ENCODE measurements around a stretch of chr16.

DNA sequence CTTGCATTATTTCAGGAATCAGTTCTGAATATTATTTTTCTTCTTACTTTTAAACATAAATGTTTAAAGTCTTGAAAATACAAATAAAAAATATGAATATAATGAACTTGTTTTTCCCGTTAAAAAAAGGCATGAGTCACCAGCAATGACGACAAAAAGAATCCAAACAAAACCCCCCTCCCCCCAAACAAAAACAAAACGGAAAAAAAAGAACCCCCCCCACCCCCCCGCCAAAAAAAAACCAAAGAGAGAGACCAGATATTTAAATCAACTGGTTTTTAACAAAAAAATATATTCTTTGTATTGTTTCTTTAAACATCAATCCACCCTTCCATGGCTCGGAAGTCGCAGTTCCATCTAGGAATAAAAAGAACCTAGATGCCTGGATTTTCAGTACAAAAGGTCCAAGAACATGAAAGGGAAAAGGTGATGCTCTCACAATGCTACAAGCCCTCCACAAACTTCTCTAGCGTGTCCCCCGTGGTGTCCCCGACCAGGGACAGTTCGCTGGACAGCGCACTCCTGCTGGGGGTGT is 10.0 kb upstream of the TRAP1 start:
- RAMPAGE, long total RNA = no peak
- RRBS = no CpG with 5 or more reads among the region's 11 CpGs
PRO-cap:
- standard = no peak
- CoPRO, capped RNA only, 2 experiments = no peak in any of the 2 experiments
- CoPRO, capped and uncapped RNA, 2 experiments = no peak in any of the 2 experiments
- CoPRO, uncapped RNA only, 2 experiments = no peak in any of the 2 experiments
CAGE:
- cytosol, long polyA plus RNA = no peak
- long polyA plus RNA = no peak
- nucleolus, long total RNA = no peak
- nucleus, long polyA plus RNA = no peak

GRCh38 chr16:3798069-3798308 is 80.7 kb upstream of the TRAP1 start:
- RAMPAGE, long total RNA = no peak
- RRBS = no CpG with 5 or more reads among the region's 6 CpGs
PRO-cap:
- standard = no peak
- CoPRO, capped RNA only, 2 experiments = no peak in any of the 2 experiments
- CoPRO, capped and uncapped RNA, 2 experiments = no peak in any of the 2 experiments
- CoPRO, uncapped RNA only, 2 experiments = no peak in any of the 2 experiments
CAGE:
- cytosol, long polyA plus RNA = no peak
- long polyA plus RNA = no peak
- nucleolus, long total RNA = no peak
- nucleus, long polyA plus RNA = no peak

DNA sequence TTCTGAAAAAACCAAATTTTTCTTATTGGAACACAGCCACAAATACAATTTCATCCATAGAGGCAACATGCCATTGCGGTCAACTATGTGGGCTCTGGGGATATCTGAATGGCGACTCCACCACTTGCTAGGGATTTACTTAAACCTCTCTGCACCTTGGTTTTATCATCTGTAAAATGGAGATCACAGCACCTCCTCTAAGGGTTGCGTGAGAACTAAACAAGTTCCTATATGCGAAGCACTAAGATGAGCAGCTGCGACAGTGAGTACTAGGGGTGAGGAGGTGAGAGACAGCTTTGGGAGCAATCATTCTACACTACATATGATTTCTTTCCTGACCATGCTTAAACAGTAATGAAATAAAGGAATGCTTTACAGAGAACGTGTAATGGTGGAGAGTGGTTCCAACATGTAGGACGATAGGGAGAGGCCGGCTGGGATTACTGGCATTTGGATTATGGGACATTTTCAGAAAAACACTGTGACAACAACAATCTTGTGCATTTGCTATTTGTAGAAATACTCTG is 61.3 kb downstream of the CREBBP start:
- RAMPAGE, long total RNA = no peak
- RRBS = no CpG with 5 or more reads among the region's 8 CpGs
PRO-cap:
- standard = no peak
- CoPRO, capped RNA only, 2 experiments = no peak in any of the 2 experiments
- CoPRO, capped and uncapped RNA, 2 experiments = no peak in any of the 2 experiments
- CoPRO, uncapped RNA only, 2 experiments = no peak in any of the 2 experiments
CAGE:
- cytosol, long polyA plus RNA = no peak
- long polyA plus RNA = no peak
- nucleolus, long total RNA = no peak
- nucleus, long polyA plus RNA = no peak

- RAMPAGE, long total RNA = no peak
- RRBS = no CpG with 5 or more reads among the region's 5 CpGs
PRO-cap:
- standard = no peak
- CoPRO, capped RNA only, 2 experiments = no peak in any of the 2 experiments
- CoPRO, capped and uncapped RNA, 2 experiments = no peak in any of the 2 experiments
- CoPRO, uncapped RNA only, 2 experiments = no peak in any of the 2 experiments
CAGE:
- cytosol, long polyA plus RNA = no peak
- long polyA plus RNA = no peak
- nucleolus, long total RNA = no peak
- nucleus, long polyA plus RNA = no peak
These were observed 35.6 kb upstream of the CREBBP start for GRCh38 chr16:3916122-3916475.

GRCh38 chr16:3922174-3922795 is 41.8 kb upstream of the CREBBP start:
- RAMPAGE, long total RNA = no peak
- RRBS = no CpG with 5 or more reads among the region's 14 CpGs
PRO-cap:
- standard = no peak
- CoPRO, capped RNA only, 2 experiments = no peak in any of the 2 experiments
- CoPRO, capped and uncapped RNA, 2 experiments = no peak in any of the 2 experiments
- CoPRO, uncapped RNA only, 2 experiments = no peak in any of the 2 experiments
CAGE:
- cytosol, long polyA plus RNA = no peak
- long polyA plus RNA = no peak
- nucleolus, long total RNA = no peak
- nucleus, long polyA plus RNA = no peak

DNA sequence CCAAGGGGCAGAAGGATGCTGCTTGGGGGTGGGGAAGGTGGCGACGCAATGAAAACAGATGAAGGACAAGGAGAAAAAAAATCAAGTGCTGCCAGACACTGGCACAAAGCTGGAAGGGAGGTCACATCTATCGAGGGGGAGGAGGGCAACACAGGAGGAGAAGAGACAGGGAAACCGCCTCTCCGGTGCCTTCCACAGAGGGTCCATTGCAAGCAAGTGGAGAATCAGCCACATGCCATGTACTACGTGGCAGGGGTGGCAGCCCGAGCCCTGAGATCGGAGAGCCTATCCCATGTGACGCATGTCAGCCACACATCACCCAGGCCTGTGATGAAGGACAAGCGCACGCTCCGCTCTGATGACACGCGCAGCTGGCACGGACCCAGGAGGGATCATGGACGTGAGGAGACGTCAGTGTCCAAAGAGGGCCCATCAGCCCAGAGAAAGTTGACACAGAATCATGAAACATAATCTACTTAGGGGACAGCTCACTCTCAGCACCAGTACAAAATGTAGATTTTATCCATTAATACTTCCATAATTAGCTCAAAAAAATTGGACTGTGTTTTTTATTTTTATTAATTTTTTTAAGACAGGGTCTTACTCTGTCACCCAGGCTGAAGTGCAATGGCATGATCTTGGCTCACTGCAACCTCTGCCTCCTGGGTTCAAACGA is 30.0 kb downstream of the ADCY9 start:
- RAMPAGE, long total RNA = no peak
- RRBS = no CpG with 5 or more reads among the region's 18 CpGs
PRO-cap:
- standard = no peak
- CoPRO, capped RNA only, 2 experiments = no peak in any of the 2 experiments
- CoPRO, capped and uncapped RNA, 2 experiments = no peak in any of the 2 experiments
- CoPRO, uncapped RNA only, 2 experiments = no peak in any of the 2 experiments
CAGE:
- cytosol, long polyA plus RNA = no peak
- long polyA plus RNA = no peak
- nucleolus, long total RNA = no peak
- nucleus, long polyA plus RNA = no peak

- RAMPAGE, long total RNA = no peak
- RRBS = no CpG with 5 or more reads among the region's 11 CpGs
PRO-cap:
- standard = no peak
- CoPRO, capped RNA only, 2 experiments = no peak in any of the 2 experiments
- CoPRO, capped and uncapped RNA, 2 experiments = no peak in any of the 2 experiments
- CoPRO, uncapped RNA only, 2 experiments = no peak in any of the 2 experiments
CAGE:
- cytosol, long polyA plus RNA = no peak
- long polyA plus RNA = no peak
- nucleolus, long total RNA = no peak
- nucleus, long polyA plus RNA = no peak
These were observed 27.1 kb upstream of the ADCY9 start for GRCh38 chr16:4143346-4143809.

DNA sequence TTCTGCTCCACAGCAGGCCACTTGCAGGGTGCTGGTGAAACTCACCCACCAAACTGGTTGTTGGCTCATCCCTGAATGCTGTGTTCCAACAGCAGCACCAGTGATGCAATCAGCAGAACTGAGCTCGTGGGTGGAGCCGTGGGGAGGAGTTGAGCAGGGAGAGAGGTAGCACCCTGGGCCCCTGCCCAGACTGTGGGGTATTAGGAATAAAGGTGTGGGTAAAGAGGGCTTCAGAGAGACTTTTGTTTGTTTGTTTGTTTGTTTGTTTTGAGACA is 62.8 kb downstream of the SRL start:
- RAMPAGE, long total RNA = no peak
- RRBS = no CpG with 5 or more reads among the region's 2 CpGs
PRO-cap:
- standard = no peak
- CoPRO, capped RNA only, 2 experiments = no peak in any of the 2 experiments
- CoPRO, capped and uncapped RNA, 2 experiments = no peak in any of the 2 experiments
- CoPRO, uncapped RNA only, 2 experiments = no peak in any of the 2 experiments
CAGE:
- cytosol, long polyA plus RNA = no peak
- long polyA plus RNA = no peak
- nucleolus, long total RNA = no peak
- nucleus, long polyA plus RNA = no peak

- RAMPAGE, long total RNA = no peak
- RRBS = no CpG with 5 or more reads among the region's 10 CpGs
PRO-cap:
- standard = no peak
- CoPRO, capped RNA only, 2 experiments = no peak in any of the 2 experiments
- CoPRO, capped and uncapped RNA, 2 experiments = no peak in any of the 2 experiments
- CoPRO, uncapped RNA only, 2 experiments = no peak in any of the 2 experiments
CAGE:
- cytosol, long polyA plus RNA = no peak
- long polyA plus RNA = no peak
- nucleolus, long total RNA = no peak
- nucleus, long polyA plus RNA = no peak
These were observed 25.5 kb downstream of the SRL start for GRCh38 chr16:4216298-4216903.

DNA sequence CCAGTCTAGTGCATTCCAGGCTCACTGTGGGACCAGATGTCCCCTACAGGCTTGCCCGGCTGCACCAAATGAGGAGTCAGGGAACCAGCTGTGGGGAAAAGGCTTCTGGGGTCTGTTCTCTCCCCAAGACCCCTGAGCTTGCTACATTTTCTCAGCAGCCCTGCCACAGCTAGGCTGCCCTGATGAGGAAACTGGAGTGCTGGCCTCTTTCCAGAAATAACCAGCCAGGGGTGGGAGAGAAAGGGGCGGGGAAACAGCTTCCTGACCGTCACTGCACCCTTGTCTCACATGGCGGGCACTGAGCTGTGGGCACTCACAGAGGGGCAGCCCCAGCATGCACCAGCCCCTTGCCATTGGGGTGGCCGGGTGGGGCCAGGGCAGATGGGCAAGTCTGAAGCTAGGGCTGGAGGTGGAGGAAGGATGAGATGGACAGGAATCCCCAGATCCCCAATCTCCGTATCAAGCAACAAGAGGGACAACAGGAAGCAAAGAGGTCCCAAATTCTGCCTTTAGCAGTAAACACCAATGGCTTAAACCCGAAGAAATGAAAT is 2.8 kb downstream of the SRL start:
- RAMPAGE, long total RNA = no peak
- RRBS = no CpG with 5 or more reads among the region's 7 CpGs
PRO-cap:
- standard = no peak
- CoPRO, capped RNA only, 2 experiments = no peak in any of the 2 experiments
- CoPRO, capped and uncapped RNA, 2 experiments = no peak in any of the 2 experiments
- CoPRO, uncapped RNA only, 2 experiments = no peak in any of the 2 experiments
CAGE:
- cytosol, long polyA plus RNA = no peak
- long polyA plus RNA = no peak
- nucleolus, long total RNA = no peak
- nucleus, long polyA plus RNA = no peak

DNA sequence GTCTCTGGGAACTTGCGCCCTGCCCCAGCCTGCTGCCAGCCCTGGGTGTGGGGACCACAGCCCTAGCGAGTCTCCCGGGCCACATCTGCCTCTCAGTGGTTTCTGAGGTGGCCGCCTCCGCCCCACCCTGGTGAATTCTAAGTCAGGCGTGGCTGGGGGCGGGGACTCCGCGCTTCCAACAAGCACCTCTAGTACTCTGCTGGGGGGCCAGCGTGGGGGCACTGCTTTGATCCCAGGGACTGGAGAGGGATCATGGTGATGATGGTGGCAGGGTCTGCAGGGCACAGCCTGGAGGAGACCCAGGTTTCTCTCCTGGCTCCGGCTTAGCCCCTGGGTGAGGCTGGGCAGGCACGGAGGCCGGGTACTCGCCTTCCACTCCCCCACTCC is 3.6 kb downstream of the GLIS2 start:
- RAMPAGE, long total RNA = no peak
- RRBS = 71% methylated on average over 2 of the region's 14 CpGs
PRO-cap:
- standard = no peak
- CoPRO, capped RNA only, 2 experiments = no peak in any of the 2 experiments
- CoPRO, capped and uncapped RNA, 2 experiments = no peak in any of the 2 experiments
- CoPRO, uncapped RNA only, 2 experiments = no peak in any of the 2 experiments
CAGE:
- cytosol, long polyA plus RNA = no peak
- long polyA plus RNA = no peak
- nucleolus, long total RNA = no peak
- nucleus, long polyA plus RNA = no peak

- RAMPAGE, long total RNA = no peak
- RRBS = 82% methylated on average over 1 of the region's 9 CpGs
PRO-cap:
- standard = no peak
- CoPRO, capped RNA only, 2 experiments = no peak in any of the 2 experiments
- CoPRO, capped and uncapped RNA, 2 experiments = no peak in any of the 2 experiments
- CoPRO, uncapped RNA only, 2 experiments = peak in 1 of 2 experiments; most common minus-strand start chr16:4352653 (in 1)
CAGE:
- cytosol, long polyA plus RNA = no peak
- long polyA plus RNA = no peak
- nucleolus, long total RNA = no peak
- nucleus, long polyA plus RNA = no peak
These were observed 1.3 kb upstream of the PAM16 start for GRCh38 chr16:4352151-4353104.

GRCh38 chr16:4369345-4369967 is 2.2 kb upstream of the VASN start:
- RAMPAGE, long total RNA = no peak
- RRBS = no CpG with 5 or more reads among the region's 10 CpGs
PRO-cap:
- standard = no peak
- CoPRO, capped RNA only, 2 experiments = no peak in any of the 2 experiments
- CoPRO, capped and uncapped RNA, 2 experiments = no peak in any of the 2 experiments
- CoPRO, uncapped RNA only, 2 experiments = no peak in any of the 2 experiments
CAGE:
- cytosol, long polyA plus RNA = no peak
- long polyA plus RNA = no peak
- nucleolus, long total RNA = no peak
- nucleus, long polyA plus RNA = no peak

DNA sequence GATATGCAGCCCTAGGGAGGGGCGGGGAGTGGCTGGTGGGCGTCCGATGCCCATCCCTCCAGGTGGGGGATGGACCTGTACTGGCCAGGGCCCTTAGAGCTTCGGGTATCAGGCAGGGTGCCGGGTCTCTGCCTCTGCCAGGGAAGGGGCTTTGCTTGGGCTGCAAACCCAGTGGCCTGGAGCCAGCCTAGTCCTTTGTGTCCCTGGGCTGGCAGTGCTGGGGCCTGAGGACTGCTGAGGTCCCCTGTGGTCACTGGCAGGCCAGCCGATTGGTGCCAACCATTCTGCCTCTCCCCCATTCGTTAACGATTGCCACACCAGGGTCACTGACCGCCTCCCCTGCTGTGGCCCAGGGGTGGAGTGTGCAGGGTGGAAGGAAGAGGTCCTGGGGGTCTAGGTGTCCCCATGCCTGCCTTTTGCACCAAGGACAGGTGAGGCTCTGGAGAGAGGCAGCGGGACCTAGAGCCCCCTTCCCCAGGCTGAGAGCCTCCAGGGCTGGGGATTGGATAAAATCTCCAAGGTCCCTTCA is 881 bp downstream of the VASN start:
- RAMPAGE, long total RNA = no peak
- RRBS = no CpG with 5 or more reads among the region's 10 CpGs
PRO-cap:
- standard = no peak
- CoPRO, capped RNA only, 2 experiments = no peak in any of the 2 experiments
- CoPRO, capped and uncapped RNA, 2 experiments = no peak in any of the 2 experiments
- CoPRO, uncapped RNA only, 2 experiments = no peak in any of the 2 experiments
CAGE:
- cytosol, long polyA plus RNA = no peak
- long polyA plus RNA = no peak
- nucleolus, long total RNA = no peak
- nucleus, long polyA plus RNA = no peak

DNA sequence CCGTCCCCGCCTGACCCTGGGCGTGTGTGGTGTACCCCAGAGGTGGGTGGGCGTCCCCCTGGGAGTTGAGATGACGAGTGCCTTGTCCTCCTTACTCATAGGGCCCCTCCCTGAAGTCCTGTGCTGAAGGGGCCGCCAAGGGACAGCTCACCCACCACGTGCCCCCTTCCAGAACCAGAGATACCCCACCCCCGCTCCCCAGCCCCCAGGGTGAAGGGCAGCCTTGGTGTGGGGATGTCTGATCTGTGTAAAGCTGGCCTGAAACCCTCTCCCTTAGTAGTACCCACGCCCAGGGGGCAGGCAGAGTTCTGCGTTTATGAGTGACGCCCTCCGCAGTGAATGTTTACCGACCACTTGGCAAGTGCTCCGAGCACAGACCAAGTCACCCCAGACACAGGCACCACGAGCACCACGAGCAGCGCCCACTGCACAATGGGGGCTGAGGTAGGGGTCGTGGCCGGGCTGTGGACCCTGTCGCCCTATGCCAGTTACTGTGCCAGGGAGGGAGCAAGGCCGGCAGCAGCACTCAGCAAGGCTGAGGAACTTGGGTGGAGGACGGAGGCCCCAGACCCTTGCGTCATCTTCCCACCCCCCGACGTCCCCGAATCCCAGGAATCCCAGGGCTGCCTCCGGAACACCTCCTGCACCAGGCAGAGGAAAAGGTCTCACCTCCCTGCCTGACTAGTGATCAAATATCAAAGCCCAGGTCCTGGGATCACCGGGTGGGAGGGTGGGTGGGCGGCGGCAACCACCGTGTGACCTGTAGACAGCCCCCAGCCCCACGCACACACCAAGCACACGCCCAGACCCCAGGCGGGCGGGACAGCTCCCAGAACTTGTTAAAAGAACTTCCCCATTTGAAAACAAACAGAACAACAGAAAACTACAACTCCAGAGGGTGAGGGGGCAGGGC is 5.2 kb downstream of the VASN start:
- RAMPAGE, long total RNA = no peak
- RRBS = 86% methylated on average over 5 of the region's 35 CpGs
PRO-cap:
- standard = no peak
- CoPRO, capped RNA only, 2 experiments = no peak in any of the 2 experiments
- CoPRO, capped and uncapped RNA, 2 experiments = no peak in any of the 2 experiments
- CoPRO, uncapped RNA only, 2 experiments = no peak in any of the 2 experiments
CAGE:
- cytosol, long polyA plus RNA = no peak
- long polyA plus RNA = no peak
- nucleolus, long total RNA = no peak
- nucleus, long polyA plus RNA = no peak

DNA sequence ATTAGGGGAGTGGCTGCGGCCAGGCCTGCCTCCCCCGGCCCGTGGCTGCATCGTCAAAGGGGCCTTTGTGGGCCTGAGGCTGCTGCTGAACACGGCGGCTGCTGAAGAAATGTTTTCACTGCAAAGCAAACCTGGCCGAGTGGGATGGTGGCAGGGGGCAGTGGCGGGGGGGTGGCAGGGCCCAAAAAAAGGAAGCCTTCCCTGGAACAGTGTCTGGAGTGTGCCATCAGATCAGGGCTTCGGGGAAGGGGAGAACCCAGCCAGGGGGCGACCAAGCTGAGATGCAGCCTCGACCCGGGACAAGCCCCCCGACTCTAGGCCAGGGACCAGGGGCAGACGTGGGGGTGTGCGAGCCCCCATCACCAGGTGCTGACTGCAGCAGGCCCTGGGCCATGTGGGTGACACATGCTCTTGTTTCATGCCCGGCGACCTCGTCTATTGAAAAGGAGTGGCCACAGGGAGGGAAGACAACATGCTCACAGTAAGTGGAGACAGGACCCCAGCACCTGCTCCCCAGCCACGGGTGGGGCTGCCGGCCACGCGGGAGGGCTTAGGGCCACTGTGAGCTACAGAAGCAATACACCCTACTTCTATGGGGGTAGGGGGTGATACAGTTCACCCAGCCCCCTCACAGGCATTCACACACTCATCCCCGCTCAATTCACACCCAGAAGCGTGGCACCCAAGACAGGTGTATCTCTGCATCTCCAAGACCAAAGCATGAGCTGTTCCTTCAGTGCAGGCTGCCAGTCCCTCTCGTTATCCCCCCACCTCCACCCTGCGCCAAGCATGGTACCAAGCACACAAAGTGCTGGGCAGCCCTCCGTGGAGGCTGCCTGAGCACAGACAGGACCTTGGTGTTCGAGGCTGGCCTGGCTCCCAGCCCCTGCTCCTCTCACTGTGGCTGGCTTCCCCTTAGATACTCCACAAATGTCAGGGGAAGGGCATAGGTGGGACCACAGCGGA is 13.4 kb downstream of the VASN start:
- RAMPAGE, long total RNA = no peak
- RRBS = no CpG with 5 or more reads among the region's 29 CpGs
PRO-cap:
- standard = no peak
- CoPRO, capped RNA only, 2 experiments = no peak in any of the 2 experiments
- CoPRO, capped and uncapped RNA, 2 experiments = no peak in any of the 2 experiments
- CoPRO, uncapped RNA only, 2 experiments = no peak in any of the 2 experiments
CAGE:
- cytosol, long polyA plus RNA = no peak
- long polyA plus RNA = no peak
- nucleolus, long total RNA = no peak
- nucleus, long polyA plus RNA = no peak

DNA sequence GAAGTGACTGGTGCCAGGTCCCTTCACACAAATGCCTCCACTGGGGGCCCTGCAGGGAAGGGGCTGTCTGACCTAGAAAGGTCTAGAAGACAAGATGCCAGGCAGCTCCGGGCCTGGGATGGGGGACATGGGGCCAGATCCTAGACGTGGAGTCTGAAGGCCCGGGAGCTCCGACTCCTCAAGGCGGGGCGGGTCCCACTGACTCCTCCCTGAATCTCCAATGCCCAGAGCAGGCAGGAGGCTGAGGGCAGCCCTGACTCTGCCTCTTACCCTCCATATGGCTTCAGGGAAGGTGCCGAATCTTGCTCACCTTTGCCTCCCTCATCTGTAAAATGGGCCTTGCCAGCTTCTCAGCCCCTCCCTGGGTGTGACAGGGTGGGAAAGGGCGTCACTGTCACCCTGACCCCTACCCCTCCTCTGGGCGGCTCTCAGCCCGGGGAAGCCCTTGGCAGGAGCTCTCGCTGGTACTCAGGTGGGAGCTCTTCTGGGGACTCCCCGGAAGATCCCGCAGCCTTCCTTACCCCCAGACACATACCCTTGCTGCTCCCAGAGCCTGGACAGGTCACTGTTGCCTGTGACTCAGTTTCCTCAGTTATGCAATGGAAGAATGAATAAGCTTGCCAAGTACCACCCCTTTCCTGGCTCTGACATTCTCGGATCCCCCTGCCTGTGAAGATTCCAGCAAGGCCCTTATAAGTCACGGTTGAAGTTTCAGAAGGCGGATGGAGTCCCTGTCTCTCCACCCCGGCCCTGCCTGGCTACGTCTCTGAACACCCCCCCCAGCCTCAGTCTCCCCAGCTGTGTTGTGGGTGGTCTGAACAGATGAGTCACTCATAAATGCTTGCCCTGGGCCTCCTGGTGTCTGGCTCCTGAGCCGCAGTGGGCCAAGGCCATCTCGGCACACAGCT is 15.0 kb downstream of the VASN start:
- RAMPAGE, long total RNA = no peak
- RRBS = 87% methylated on average over 6 of the region's 20 CpGs
PRO-cap:
- standard = no peak
- CoPRO, capped RNA only, 2 experiments = no peak in any of the 2 experiments
- CoPRO, capped and uncapped RNA, 2 experiments = no peak in any of the 2 experiments
- CoPRO, uncapped RNA only, 2 experiments = no peak in any of the 2 experiments
CAGE:
- cytosol, long polyA plus RNA = no peak
- long polyA plus RNA = no peak
- nucleolus, long total RNA = no peak
- nucleus, long polyA plus RNA = no peak

DNA sequence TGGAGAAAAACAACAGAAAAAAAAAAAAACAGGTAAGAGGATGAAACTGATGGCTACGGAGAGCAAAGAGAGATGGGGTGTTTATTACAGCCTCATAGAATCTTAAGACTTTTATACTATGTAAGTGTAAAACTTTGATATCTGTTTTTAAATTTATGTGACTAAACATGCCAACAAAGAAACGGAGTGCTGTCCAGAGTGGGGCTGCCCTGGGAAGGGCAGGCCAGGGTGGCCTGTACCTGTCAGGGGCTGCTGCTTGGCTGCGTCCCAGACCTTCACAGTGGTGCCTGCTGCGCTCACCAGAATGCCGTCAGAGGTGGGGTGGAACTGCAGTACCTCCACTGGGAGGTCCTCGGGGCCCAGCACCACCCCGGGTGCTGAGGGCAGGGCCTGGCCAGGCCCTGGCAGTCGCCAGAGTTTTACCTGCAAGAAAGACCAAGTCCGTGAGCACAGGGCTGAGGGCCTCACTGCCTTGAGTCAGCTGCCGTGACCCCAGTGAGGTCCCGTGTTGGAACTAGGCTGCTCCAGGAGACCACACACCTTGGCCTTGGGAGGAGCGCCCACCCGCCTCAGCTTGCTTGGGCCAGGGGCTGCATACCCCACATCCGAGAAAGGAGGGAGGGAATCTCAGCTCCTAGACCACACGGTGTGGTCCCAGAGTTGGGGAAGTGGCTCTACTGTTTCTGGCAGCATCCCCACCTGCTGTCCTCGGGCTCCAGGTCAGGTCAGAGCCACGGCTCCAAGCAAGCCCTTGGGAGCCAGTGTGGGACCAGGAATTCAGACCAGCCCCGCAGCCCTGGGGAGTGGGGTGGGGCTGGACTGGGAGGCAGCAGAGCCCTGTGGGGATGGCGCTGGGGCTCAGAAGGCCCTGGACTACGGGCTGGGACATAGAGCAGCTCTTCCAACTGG is 8.9 kb downstream of the CORO7 start:
- RAMPAGE, long total RNA = no peak
- RRBS = no CpG with 5 or more reads among the region's 20 CpGs
PRO-cap:
- standard = no peak
- CoPRO, capped RNA only, 2 experiments = no peak in any of the 2 experiments
- CoPRO, capped and uncapped RNA, 2 experiments = no peak in any of the 2 experiments
- CoPRO, uncapped RNA only, 2 experiments = no peak in any of the 2 experiments
CAGE:
- cytosol, long polyA plus RNA = no peak
- long polyA plus RNA = no peak
- nucleolus, long total RNA = no peak
- nucleus, long polyA plus RNA = no peak